ENCODE measurements around a stretch of chr3.

- PRO-cap, 8 experiments: no peak in any of the 8 experiments
Observed at GRCh38 chr3:16243917-16244641, 20.7 kb downstream of the DPH3 start.

GRCh38 chr3:16283421-16283897 lies 18.4 kb downstream of the OXNAD1 start:
- PRO-cap, 8 experiments: no peak in any of the 8 experiments

- PRO-cap, 8 experiments: no peak in any of the 8 experiments
Observed at GRCh38 chr3:16294760-16295128, 29.7 kb downstream of the OXNAD1 start.

GRCh38 chr3:16462467-16462871 lies 51.0 kb downstream of the RFTN1 start:
- PRO-cap, 8 experiments: no peak in any of the 8 experiments

DNA sequence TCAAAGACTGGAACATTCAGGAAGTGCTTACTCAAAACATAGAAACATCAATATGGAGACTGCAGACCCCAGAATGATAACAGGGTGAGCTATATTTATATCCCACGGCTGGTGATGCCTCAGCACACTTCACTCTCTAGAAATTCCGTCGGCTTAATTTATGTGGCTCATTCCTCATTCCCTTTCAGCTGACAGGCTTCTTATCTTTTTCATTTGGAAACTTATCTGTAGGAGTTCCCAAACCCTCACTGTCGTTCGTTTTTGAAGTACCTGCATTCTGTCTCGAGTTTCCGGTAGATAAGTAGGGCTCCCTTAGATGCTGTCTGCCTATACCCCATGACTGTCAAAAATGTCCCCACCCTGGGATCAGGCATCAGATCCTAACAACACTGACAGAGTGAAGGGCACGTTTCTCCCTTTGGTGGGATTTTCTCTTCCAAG lies 45.4 kb downstream of the RFTN1 start:
- PRO-cap, 8 experiments: no peak in any of the 8 experiments

- PRO-cap, 8 experiments: no peak in any of the 8 experiments
Observed at GRCh38 chr3:16509652-16510256, 3.7 kb downstream of the RFTN1 start.

- PRO-cap, 8 experiments: no peak in any of the 8 experiments
Observed at GRCh38 chr3:16741959-16742355, 136.7 kb upstream of the DAZL start.

GRCh38 chr3:16837466-16838136 lies 47.2 kb upstream of the PLCL2 start:
- PRO-cap, 8 experiments: no peak in any of the 8 experiments

- PRO-cap, 8 experiments: no peak in any of the 8 experiments
Observed at GRCh38 chr3:16849172-16849603, 35.6 kb upstream of the PLCL2 start.

DNA sequence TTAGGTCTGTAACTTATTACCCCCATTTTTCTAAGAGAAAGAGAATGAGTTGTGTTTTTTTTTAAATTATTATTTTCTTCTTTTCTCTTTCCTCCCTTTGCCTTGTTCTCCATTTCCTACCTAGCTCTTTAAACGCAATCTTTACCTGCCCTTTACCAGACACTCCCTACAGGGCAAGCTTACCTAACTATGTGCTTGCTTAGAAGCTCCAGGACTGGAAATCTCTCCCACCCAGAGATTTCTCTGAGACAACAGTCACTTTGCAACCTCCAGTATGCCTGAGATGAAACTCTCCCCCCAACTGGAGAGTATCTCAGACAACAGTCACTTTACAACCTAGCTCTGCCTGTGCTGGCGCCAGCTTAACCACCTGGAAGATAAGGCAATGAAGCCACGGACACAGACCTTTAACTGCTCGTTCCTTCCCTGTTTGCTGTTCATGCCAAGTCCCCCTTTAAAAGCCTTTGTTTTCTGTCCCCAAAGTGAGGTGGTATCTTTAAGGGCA lies 298.1 kb downstream of the PLCL2 start:
- PRO-cap, 8 experiments: no peak in any of the 8 experiments

- PRO-cap, 8 experiments: no peak in any of the 8 experiments
Observed at GRCh38 chr3:17486024-17486909, 256.2 kb downstream of the TBC1D5 start.

DNA sequence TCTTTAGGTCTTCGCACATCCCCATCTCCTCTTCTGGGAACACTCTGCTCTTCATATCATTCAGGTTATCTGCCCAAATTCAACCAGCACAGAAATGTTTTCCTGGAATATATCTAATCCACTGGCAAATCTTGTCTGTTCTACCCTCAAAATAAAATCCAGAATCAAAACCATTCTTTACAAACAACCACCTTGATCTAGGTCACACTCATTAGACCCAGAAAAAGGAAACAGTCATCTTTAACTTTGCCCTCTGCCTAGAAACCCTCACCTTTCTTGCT lies 225.6 kb downstream of the TBC1D5 start:
- PRO-cap, 8 experiments: no peak in any of the 8 experiments

- PRO-cap, 8 experiments: peak in 8 of 8 experiments; most common plus-strand start chr3:17742246 (in 7); most common minus-strand start chr3:17742233 (in 8)
Observed at GRCh38 chr3:17741814-17742509, 469 bp downstream of the TBC1D5 start.

DNA sequence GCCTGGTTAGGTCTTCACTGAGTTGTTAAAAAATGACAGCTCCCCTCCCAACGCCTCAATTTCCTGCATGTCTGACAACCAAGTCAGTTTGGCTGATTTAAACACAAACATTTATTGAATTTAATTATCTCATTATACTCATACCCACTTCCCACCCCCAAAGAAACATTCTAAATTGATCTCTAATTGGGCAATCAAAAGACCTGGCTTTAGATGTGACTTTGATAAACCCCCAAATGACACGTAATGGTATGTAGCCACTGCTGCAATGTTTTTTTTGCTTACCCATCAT lies 28.3 kb downstream of the SATB1 start:
- PRO-cap, 8 experiments: peak in 1 of 8 experiments; most common minus-strand start position 59 of the sequence (in 1)

DNA sequence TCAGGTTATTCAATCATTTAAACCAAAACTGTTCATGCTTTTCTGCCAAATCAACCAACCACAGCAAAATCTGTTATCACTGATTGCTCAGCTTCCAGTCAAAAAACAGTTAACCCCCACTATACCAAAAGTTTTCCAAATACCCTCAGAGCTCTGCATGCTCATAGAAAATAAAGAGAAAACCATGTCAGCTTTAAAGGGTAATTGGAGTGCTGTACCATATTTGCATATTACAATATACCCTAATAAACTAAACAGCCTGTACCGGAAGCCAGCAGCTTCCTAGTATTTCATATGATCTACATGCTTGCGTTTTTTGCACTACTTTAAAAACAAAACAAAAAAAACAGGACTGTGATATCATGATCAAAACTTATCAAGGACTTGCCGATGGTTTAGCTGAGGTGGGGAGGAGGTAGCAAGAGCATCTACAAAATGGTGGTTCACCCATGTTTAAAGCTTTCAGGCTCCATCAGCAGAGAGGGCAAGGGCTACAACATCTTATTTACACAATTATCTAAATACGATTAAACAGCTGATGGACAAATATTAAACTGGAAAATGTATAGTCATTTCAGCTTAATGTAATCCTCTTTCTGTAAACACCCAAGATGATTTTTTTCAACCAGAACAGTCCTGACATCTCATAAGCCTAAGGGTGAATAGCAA lies 22.6 kb downstream of the SATB1 start:
- PRO-cap, 8 experiments: peak in 2 of 8 experiments; most common plus-strand start position 398 of the sequence (in 2)

- PRO-cap, 8 experiments: peak in 1 of 8 experiments; most common minus-strand start chr3:18936519 (in 1)
Observed at GRCh38 chr3:18936275-18936736, 212.0 kb upstream of the KCNH8 start.

DNA sequence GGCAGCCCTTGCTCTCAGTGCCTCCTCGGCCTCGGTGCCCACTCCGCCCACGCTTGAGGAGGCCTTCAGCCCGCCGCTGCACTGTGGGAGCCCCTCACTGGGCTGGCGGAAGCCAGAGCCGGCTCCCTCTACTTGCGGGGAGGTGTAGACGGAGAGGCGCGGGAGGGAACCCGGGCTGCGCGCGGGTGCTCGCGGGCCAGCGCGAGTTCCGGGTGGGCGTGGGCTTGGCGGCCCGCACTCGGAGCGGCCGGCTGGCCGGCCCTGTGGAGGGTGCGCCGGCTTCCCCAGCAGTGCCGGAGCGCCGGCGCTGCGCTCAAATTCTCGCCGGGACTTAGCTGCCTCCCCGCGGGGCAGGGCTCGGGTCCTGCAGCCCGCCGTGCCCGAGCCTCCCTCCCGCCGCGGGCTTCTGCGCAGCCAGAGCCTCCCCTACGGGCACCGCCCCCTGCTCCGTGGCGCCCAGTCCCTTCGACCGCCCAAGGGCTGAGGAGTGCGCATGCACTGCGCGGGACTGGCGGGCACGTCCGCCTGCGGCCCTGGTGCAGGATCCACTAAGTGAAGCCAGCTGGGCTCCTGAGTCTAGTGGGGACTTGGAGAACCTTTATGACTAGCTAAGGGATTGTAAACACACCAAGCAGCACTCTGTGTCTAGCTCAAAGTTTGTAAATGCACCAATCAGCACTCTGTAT lies 231.5 kb downstream of the EFHB start:
- PRO-cap, 8 experiments: peak in 1 of 8 experiments; most common plus-strand start position 487 of the sequence (in 1); most common minus-strand start position 392 of the sequence (in 1)

- PRO-cap, 8 experiments: peak in 7 of 8 experiments; most common plus-strand start chr3:20041317 (in 2); most common minus-strand start chr3:20041578 (in 5)
Observed at GRCh38 chr3:20041158-20042088, 1.2 kb downstream of the KAT2B start.

- PRO-cap, 8 experiments: no peak in any of the 8 experiments
Observed at GRCh38 chr3:20119427-20120016, 66.5 kb downstream of the SGO1 start.

DNA sequence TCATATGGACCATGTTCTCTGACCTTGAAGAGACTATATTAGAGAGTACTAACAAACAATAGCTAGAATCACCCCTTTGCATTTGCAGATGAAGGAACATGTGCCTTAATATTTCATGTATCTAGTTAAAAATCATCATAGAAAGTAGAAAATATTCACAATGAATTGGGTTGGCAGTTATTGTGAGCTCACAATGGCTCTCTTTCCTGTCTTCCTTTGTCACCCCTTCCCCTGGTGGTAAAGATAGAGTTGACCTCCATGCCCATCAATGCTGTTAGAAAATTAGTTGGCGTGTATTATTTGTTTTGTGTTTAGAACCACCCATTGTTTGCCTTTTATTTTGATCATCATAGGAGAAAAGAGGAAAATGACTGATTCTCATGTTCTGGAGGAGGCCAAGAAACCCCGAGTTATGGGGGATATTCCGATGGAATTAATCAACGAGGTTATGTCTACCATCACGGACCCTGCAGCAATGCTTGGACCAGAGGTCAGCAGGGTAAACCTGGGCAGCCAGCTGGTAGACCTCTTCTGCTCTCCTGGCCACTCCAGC lies 63.6 kb downstream of the SGO1 start:
- PRO-cap, 8 experiments: no peak in any of the 8 experiments

All from peripheral blood mononuclear cell (primary cell).